Mesothelial cell of epicardium (in vitro differentiated cells): ENCODE results near the genes UBE2E3, CERKL and PPP1R1C.

GRCh38 chr2:178909379-178909843, 102.2 kb upstream of the TTN start:
- PRO-cap = no peak

GRCh38 chr2:179125722-179126751, 76.1 kb upstream of the CCDC141 start:
- PRO-cap = no peak

DNA sequence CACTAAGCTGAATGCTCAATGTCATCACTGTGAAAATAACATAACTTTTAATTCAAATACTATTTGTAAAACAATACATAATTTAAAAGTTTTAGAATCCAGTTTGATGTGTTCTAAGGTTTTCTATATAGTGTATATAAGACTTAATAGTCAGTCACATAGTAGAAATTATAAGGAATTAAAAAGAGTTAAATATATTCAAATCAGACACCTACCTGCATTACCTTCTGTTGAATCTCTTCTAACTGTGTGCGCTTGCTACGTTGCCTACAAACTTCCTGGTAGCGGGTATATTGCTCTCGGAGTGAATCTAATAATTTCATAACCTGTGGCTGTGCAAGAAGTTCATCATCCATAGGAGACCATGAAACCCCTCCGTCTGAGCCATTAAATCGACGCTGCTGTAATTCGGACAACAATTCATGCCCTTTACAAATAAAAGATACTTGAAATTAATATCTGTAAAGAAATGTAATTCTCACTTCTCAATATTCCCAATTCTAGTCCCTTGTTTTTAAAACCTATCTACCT, 93.5 kb upstream of the CCDC141 start:
- PRO-cap = no peak

DNA sequence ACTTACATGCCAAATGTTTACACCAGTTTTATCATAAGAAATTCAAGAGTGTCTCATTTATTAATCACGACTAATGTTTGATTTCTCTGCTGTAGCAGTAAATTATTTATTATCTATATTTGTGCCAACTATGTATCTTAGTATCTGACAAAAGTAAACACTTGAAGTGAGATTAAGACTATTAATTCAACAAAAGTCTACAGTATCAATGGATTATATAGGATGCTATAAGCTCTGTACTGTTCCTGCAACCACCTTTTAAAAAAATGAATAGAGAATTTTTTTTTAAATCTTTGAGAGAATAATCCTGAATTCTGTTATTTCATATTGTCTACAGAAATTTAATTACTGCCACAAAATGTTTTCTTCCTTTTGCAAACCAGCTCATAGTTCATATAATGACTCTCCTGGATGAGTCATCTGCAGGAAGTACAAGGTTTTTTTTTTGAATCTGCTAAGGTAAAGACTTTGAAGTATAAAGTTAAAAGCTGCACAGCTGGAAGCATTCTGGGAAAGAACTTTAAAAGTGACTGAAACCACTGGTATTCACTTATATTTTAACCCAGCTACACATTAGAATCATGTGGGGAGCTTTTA, 25.6 kb downstream of the SESTD1 start:
- PRO-cap = no peak

GRCh38 chr2:179581525-179582014, 279.8 kb downstream of the ZNF385B start:
- PRO-cap = no peak

GRCh38 chr2:179594305-179594576, 267.2 kb downstream of the ZNF385B start:
- PRO-cap = no peak

DNA sequence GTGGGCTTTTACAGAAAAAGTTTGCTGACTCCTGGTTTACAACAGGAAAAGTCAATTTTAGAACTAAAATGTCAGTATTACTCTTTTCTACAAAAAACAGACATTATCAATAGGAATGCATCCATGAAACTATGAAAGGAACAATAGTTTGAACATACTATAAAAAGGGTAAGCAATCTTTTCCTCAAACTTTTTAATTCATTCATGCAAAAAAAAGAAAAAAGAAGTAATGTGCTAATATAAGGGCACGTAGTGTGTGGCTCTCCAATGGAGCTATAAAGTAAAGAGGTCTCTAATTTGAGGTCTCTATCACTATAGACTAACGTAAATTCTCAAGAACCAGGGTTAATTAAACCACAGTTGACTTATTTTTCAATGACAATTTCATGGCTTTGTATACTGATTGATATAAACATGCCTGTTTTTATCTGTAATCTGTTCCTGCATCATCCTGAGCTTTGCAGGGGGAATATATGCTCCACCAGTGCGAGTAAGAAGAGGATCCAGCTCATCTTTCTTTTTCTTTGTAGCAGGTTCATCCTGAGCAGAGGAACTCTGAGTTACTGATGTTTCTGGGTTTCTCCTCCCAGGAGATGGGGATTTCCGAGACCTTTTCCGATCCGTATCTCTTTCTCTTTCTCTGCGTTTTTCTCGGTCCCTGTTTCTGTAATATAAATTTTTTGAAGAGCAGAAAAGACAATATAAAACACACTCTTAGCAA, 25.6 kb downstream of the CWC22 start:
- PRO-cap = no peak

DNA sequence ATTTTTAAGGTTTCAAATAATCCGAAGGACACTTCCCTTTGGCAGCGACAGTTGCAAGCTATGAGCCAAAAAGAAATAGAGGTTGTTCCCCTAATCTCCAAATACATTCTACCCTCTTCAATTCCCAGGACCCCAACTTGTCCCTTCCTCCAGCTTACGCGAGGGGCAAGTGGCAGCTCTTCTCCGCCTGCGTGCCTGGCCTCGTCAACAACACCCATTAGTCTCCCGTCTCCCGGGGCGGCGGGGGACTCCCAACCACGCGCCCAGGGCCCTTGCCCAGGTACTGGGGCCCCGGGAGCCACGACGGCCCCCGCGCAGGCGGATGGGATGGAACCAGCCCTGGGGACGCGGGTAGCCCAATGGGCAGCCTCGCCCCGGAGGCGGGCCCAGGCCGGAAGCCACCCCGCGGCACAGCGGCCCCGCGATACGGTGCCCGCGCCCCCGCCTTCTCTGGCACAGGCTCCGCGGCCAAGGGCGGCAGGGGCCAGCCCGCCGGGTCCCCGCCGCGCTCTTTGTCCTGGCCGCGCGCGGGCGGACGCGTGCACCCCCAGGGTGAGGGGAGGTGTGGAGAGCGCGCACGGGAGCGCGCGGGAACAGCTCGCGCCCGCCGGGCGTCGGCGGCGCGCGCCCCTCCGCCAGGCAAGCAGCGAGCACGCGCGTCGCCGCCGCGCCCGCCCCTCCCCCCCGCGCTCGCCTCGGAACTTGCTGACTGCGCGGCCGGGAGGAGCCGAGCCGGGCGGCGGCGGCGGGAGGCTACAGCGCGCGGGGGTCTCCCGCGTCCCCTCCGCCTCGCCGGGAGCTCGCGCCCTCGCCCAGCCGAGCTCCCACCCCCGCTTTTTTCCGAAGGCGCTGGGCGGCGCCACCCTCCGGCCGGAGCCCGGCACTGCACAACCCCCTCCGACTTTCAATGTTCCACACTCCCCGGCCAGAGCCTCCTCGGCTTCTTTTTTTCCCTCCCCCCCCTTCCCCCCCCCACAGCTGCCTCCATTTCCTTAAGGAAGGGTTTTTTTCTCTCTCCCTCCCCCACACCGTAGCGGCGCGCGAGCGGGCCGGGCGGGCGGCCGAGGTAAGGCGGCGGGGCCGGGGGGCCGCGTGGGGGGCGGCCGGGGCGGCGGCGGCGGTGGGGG, at the start of gene UBE2E3:
UBE2E3 (plus strand) TSS at position 698 of the 1,127 bp plus-strand sequence.
- PRO-cap = bidirectional peak, plus-strand start at position 456 of the sequence, minus-strand start at position 431 of the sequence; bidirectional peak, plus-strand start at position 708 of the sequence, minus-strand start at position 814 of the sequence

DNA sequence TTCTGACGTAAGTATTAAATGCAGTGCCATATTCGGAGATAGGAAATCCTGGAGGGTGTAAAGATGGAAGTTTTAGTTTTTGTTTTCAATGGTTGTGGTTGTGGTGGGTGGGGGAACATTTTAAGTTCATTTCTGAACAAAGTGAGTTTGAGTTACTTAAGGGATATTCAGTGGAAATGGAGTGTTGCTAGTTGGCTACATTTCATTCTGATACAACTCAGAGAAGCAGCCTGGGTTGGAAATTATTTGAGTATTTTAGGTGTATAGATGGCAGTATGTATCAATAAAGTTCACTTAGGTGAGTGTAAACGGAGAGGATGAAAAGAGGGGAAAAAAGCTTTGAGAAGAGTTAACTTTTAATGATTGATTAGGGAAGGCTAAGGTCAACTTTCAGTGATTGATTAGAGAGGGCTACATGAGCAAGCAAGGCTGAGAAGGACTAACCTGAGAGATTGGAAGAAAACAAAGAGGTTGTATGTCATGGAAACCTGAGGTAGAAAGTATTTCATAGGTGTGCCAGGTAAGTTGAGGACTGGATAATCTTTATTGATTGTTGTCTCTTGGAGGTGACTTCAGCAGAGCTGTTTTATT, 33.8 kb downstream of the UBE2E3 start:
- PRO-cap = no peak

- PRO-cap = no peak
Observed at GRCh38 chr2:181457726-181458423, 689 bp downstream of the ITGA4 start.

DNA sequence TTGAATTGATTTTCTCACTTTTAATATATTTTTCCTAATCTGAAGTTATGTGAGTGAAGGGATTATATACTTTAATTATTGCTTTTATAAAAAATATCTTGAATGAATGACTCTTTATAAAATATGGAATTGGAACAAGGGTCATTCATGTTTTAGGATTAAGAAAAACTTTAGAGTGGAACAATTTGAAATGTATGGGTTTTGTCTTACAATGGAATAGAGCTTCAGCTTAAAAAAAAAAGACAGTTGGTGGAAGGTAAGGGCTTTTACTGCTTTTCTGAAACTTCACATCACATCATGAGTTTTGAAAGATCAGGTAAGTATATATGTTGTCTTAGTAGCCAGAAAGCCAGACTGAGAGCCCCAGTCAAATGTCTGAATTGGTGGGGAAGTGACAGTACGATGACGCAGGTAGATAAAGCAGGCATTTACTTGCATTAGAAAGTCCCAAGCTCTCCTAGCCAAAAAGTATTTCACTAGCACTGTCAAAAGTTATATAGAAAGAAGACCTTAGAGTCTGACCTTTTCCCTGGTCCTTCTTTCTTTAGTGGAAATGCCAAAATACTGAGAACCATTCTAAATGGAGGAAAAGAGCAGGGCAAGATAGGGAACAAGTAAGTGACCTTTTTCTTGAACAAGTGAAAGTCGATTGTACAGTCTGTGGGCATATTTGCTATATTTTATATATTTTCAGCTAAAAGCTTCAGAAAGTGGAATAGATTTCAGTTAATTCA, 10.0 kb downstream of the ITGA4 start:
- PRO-cap = no peak

DNA sequence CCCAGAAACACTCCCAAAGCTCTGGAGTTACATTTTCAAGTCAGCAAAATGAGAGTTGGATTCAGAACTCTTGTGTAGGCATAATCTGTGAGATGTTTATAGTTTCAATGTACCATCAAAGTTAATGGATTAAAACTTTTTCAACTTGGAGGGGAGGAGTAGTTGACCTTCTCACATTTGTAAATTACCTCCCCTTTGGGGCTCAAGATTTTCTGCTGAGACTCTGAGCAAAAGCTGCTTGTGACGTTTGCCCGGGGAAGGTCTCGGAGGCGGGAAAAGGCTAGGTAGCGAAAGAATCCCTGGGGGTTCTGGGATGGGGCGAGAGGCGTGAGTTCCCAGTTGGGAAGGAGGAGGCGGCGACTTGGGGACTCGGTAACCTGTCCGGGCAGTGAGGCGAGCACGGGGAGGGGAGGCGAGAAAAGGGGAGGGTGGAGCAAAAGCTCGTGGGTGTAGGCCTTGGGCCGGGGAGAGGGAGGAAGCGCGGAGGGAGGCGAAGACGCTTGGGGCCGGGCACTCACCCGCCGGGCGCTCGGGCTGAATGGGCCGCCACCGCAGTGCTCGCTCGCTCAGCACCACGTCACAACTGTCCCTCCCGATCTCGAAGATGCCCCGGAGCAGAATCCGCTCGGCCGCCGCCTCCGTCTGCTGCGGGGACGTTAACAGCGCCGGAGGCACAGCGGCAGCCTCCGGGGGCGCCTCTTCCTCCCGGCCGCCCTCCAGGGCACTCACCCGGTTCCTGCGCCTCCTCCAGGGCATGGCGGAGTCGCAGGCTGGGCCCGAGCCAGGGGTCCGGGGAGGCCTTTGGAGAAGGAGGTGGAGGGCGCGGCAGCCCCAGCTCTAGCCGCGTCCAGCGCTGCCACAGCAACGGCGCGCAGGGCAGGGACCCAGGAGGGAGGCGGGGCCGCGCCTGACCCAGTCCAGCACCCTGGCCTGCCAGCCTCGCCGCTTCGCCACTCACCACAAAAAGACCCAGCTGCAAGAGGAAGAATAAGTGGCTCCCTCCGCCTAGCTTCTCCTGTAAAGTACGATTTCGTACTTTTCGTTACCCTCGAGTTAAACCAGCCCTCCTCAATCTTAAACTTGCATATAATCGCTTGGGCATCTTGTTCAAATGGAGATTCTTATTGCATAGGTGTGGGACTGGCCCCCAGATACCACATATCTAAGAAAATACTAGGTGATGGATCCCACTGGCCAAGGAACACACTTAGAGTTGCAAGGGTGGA, at the start of gene CERKL:
CERKL (minus strand) TSS at position 855 of the 1,226 bp plus-strand sequence.
- PRO-cap = no peak

GRCh38 chr2:181728782-181729056, 48.4 kb upstream of the NEUROD1 start:
- PRO-cap = no peak

- PRO-cap = no peak
Observed at GRCh38 chr2:181893002-181893582, 1.6 kb downstream of the ITPRID2 start.

DNA sequence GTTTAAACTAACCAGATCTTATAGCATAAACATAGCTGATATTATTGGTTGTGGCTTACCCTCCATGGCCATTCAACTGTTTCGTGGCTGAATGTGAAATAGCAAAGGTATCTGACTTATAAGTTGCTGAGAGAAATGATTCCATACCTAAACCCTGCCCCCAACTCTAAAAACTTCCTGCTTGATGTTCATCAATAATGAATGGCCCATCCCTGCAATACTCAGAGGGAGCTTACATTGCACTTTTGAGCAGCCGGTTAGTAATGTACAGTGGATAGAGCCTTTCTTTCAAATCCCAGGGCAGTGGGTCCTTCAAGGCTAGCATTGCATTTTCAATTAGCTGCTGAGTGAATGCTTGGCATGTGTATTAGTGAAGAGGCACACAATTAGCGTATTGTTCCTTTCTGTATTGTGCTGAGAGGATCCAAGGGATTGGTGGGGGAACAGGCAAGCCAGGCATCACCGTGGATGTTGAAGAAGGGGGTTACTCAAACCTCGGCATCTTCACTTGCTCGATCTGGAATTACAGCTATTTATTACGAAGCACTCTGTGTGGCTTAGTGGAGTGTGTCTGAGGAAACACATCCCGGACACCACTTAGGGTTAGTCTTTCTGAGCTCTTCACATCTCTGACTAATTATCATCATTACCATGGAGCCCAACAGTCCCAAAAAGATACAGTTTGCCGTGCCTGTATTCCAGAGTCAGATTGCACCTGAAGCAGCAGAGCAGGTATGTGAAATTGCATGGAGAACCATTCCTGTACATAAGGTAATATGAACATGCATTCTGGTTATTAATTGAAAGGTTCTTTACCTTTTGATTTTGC, at the start of gene PPP1R1C:
PPP1R1C (plus strand) TSS at position 394 of the 829 bp plus-strand sequence.
- PRO-cap = no peak

GRCh38 chr2:182030611-182030963, 44.9 kb downstream of the PPP1R1C start:
- PRO-cap = no peak

GRCh38 chr2:182055859-182056332, 70.2 kb downstream of the PPP1R1C start:
- PRO-cap = no peak

DNA sequence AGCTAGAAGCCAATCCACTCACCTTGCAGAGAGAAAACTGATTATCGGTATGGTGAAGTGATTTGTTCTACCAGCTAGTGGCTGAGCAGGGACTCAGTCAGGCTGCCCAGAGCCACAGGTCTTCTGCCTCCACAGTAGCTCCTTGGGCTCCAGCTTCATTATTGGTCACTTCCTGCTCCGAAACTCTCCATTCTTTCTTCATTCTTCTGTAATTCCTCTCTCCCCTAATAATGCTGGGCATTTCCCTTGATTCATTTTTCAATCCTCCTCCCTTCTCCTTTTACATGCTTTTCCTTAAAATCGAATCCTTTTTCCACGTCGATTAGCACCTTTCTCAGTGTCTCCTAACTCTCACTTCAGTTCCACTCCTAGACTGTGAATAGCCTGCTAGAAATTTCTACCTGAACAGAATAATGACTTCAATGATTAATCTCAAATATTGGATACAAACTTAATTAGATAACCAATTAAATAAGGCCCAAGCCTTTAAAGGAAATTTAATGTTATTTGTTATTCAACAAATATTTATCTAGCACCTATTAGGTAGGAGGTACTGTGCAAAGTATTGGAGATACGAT, 17.9 kb downstream of the PDE1A start:
- PRO-cap = no peak

GRCh38 chr2:182716715-182717241, 721 bp downstream of the DNAJC10 start:
- PRO-cap = no peak

DNA sequence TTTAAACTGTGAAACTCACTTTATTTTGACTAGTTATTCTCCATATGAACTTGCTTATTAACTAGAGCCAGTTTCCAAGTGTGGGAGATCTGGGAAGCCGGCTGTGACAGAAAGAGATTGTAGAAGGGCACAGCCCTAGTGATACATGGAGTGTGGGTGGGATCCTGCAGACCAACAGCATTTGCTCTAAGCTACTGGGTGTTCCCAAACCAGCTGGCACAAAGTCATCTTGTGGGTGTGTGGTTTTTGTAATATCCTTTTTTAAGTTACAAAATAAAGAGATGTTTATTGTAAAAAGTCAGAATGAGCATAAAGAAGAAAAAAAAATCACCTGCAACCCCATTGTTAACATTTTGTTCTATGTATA, 3.4 kb downstream of the DUSP19 start:
- PRO-cap = no peak